Metastatic Lung Carcinoma in the Adrenal Gland (tissue), 1 donor: ENCODE measurements around the gene BCOR.

DNA sequence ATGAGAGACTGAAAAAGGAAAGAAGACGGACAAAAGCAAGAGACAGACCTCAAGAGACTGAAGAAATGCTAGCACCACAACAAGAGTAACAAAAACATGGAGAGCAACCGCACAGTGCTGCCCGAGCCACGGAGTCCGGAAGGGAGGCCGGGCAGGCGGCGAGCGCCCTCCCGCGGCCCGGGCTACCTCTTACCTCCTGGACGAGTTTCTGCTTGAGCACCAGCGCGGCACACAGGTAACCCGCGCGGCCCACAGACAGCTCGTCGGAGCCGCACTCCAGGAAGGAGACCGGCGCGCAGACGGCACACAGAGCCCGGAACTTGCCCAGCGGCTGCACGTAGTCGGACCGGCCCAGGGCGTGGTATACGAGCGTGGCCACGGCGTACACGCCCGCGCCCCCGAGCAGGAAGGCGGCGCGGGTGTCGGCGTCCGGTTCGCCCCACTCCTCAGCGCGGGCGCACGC lies 22.8 kb upstream of the FAM47C start:
- PRO-cap = no peak

- PRO-cap = no peak
These were observed 47.7 kb downstream of the SYTL5 start for GRCh38 chrX:38054080-38054442.

GRCh38 chrX:38221407-38221859 lies 762 bp upstream of the SRPX start:
- PRO-cap = no peak

GRCh38 chrX:38233819-38234406 lies 13.2 kb upstream of the SRPX start:
- PRO-cap = no peak

- PRO-cap = no peak
These were observed 9.2 kb upstream of the RPGR start for GRCh38 chrX:38336475-38337001.

DNA sequence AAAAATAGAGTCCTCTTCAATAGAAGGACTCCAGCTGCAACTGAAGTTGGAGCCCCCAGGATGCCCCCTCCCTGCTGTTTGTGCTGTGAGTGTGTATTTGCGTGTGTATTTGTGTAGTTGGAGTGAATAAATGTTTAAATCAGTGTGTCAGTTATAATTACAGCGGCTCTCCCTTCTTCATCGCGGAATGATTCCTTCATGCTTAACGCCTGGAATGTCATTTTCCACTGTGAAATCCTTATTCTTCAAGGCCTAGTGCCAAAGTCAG lies 583.1 kb downstream of the BCOR start:
- PRO-cap = no peak

DNA sequence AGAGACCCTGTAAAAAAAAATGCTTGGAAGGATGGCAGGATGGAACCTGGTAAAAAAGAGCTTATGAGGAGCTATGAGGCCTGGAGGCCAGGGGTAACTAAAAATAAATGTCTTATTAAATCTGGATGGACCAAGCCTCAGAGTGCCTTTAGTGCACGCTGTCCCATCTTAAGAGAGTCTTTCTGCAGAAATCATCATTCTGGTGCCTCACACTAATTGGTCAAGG lies 525.8 kb downstream of the BCOR start:
- PRO-cap = no peak

- PRO-cap = no peak
These were observed 367.3 kb downstream of the BCOR start for GRCh38 chrX:39730473-39730797.

DNA sequence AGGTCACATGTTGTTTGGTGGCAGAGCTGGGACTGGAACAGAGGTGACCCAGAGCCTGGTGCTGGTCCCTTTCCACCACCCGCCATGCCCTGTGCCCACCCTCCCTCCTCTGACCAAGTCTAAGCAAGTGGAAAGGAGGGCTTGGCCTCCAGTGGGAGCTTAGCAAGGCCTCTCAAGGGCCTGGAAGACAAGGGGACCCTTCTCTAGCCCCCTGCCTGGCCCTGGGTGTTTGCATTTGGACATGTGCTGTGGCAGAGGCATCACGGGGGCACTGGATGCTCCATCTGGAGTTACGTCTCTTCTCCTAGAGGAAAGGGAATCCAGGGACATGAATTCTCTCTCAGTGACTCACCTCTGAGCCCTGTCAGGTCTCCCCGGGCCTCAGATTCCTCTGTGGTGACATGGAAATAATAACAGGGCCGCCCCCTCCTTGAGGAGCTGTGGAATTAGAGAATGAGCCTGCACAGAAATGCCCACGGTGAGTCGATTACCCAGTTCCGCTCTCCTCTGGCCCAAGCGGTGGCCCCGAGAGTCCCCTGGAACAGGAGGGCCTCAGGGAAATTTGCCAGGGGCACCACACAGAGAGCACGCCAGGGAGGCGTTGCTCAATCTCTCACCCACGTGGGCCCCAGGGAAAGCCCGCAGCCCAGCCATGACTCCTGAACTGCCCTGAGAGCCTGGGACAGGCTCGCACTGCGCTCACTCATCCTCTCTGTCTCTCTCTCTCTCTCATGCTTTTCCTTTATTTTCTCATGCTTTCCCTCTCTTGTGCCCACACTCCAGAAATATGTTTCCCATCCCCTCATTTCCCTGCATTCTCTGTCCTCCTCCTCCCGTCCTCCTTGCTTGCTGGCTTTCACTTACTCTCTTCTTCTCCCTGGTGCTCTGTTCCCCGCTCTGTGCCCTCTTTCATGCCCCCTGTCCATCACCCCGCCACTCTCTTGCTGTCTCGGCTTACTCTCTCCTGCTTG lies 189.5 kb downstream of the BCOR start:
- PRO-cap = no peak

GRCh38 chrX:39983642-39984664 lies 113.8 kb downstream of the BCOR start:
- PRO-cap = no peak

DNA sequence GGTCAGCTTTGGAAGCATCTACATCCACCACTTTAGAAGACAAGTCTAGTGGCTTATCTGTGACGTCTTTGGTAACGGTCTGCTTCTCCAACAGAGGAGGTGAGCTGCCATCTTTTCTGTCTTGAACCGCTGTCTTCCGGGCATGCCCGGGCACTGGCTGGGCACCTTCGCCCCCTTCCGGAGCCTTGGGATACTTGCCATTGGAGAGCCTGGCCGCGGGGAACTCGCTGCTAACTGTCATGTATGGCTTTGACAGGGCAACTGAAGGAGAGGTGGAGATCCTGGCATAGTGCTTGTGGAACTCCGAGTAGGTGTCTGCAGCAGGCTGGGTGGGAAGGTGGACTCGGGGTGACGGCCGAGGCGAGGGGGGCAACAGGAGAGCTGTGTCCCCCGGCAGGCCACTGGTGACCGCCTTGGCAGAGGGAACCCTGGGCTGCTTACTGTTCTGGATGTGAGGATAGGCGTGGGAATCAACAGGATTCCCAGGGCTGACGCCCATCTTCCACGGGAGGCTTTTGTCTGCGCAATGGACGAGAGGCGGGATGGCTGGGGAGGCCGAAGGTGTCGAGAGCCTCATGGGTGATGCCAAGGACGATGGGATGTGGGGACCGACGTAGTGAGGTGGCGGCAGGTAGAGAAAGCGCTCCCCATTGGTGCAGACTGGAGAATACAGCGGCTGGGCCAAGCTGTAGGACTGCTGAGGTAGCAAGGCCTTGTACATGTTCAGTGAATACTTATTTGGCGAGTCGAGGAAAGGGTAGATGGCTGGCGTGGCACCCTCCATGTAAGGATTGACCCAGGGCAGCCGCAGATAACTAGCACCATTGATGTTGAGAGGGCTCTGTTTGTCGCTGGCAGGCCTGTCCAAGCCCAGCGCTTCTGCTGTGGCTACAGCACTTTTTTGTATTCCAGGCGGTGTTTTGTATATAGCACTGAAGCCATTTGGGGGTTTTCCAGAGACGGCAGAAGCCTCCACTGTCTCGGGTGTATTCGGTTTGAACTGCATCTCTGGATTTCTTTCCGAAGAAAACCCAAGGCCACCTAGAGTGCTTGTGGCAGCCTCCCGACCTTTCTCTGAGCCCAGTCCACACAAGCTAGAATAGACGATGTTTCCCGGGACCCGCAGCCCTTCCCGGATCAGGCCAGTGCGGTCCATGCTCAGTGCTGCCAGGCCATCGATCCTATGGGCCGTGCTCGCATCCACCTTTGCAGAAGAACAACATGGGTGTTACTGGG lies 23.4 kb downstream of the BCOR start:
- PRO-cap = no peak

DNA sequence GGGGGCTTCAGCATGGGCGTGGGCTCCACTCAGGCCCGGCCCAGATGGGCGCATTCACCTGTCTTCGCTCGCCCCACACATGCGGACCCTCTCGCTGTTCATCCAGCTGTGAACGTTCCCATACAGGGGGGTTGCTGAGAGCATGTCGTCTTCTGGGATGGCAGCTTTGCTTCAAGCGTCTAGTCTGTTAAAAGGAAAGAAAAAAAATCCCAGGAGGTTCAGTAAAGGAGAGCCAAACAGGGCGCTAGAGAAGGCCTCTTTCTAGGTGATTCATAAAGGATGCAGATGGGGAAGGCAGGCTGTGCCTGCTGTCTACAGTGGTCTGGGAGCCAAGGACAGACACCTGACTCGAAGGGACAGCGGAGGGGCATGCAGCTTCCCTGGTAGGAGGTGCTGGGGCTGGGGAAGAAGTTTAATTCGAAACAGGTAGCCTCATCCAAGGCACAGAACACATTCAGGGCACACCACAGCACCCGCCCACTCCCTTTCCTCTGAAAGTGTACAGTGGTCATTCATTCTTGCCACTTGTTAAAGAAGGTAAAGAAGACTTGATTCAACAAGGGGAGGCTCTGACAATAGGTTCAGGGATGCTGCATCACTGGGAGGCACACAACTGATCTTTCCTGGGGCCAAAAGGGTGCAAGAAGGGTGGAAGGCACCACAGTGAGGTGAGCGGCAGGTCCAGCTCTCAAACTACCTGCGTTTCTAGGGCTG lies 19.8 kb downstream of the BCOR start:
- PRO-cap = no peak

GRCh38 chrX:40091686-40092495 lies 5.9 kb downstream of the BCOR start:
- PRO-cap = no peak

DNA sequence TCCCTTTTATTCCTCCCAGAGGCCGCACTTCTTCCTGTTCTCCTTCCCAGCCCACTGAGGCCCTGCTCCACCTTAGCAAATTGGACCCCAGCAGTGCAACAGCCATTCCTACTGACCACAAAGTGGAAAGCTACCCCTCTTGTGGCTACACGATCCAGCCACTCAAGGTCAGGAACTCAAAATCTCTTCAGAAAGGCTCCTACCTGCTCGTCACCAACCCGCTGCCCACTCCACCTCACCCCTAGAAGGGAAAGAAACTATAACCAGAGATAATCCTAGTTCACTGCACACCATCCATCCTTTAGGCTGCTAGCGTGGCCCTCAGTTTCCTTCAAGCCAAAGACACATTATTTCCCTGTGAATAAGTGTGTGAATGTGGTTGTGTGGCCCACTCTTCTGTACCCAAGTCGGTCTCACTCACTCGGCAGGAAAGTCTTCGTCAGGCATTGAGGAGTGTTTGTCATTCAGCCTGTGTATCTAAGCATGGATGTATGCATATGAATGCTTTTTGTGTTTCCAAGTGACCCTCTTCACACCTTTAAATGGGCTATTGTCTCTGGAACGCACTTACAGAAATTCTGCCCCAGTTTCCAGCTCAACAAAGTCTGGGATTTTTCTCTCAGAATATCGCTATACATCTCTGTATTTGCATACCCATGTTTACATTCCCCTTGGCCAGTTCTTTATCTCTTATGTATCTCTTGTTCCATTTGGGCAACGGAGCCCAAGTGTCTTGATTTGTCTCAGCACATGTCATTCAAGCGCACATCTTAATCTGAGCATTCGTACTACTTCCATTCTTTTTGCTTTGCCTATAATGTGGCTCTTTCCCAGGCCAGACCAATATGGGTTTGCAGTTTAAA lies 5.0 kb downstream of the BCOR start:
- PRO-cap = no peak

GRCh38 chrX:40096962-40097136 lies 909 bp downstream of the BCOR start:
- PRO-cap = no peak

DNA sequence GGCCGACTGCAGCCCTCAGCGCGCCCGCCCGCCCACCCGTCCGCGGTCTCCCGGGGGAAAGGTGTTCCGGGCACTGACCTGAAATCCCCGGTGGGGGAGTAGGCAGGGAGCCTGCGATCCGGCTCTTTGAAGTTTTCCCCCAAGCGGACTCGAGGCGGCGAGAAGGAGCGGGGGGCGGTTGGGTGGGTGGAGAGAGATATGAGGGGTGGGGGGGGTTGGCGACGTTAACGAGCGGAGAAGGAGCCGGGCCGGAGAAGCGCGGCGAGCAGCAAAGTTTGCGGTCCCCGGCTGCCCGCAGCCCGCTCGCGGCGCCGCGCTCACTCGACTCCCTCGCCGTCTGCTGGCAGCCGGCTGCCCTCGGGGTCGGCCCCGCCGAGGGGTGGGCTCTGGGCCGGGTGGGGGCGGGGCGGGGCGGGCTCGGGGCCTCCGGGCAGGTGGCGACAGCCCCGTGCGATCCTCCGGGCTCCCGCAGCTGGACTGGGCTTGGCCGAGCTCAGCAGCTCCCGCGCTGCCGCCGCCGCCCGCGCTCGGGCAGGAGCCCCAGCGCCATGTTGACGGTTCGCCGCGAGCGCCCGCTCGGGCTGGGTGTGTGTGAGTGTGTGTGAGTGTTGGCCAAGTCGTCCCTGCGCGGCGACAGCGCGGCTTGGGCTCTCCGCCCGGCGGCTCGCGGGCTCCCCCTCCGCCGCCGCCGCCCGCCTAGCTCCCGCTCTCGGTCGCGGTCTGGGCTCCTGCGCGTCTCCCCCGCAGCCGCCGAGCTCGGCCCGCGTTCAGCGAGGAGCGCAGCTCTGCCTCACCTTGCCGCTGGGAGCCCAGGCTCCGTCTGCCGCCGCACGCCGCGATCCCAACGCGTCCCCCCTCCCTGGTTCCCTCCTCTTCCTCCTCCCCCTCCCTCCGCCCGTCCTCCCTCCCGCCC lies at the start of gene BCOR:
Gene BCOR, minus strand, starts transcription at position 822 of the 913 bp plus-strand sequence.
- PRO-cap = bidirectional peak, plus-strand start at position 469 of the sequence, minus-strand start at position 339 of the sequence; unidirectional peak, minus-strand start at position 531 of the sequence; bidirectional peak, plus-strand start outside the sequence, minus-strand start at position 822 of the sequence

GRCh38 chrX:40106940-40107742 lies 9.4 kb upstream of the BCOR start:
- PRO-cap = bidirectional peak, plus-strand start at chrX:40107565, minus-strand start at chrX:40107530; bidirectional peak, plus-strand start at chrX:40107679, minus-strand start at chrX:40107630

GRCh38 chrX:40151574-40152113 lies 53.9 kb upstream of the BCOR start:
- PRO-cap = no peak

DNA sequence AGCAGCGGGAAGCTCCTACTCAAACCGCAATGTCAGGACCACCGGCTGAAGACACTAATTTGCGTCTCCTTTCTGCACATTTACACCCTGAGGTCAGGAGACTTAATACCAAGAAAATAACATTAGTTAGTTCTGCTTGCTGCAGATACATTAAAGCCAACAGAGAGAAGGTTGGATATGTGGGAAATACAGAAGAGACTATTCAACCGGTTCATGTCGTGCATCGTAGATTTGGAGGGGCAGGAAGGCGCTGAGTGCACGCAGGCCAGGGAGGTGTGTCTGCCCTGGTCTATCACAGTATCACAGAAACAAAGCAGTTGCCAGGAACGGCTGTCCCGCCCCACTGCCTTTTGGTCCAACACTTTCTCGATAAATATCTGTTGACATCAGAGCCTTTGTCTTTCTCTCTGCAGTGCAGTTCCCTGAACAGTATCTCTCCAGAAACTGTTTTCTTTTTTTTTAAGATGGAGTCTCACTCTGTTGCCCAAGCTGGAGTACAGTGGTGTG lies 151.0 kb upstream of the BCOR start:
- PRO-cap = no peak

DNA sequence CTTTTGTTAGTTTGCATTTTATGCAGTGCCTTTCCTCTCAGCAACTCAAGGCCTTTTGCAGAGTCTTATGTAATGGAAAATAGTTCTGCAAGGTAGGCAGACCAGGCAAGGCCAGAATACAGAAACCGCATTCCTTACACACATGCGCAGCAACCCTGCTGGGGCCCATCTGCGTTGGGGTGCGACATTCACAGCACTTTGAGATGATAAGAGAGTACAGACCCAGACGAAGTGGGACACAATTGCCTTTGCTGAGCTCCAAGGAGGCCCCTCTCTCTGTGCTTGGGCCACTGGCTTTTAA lies 96.1 kb upstream of the ATP6AP2 start:
- PRO-cap = no peak